ENCODE measurements around a stretch of chr4.

DNA sequence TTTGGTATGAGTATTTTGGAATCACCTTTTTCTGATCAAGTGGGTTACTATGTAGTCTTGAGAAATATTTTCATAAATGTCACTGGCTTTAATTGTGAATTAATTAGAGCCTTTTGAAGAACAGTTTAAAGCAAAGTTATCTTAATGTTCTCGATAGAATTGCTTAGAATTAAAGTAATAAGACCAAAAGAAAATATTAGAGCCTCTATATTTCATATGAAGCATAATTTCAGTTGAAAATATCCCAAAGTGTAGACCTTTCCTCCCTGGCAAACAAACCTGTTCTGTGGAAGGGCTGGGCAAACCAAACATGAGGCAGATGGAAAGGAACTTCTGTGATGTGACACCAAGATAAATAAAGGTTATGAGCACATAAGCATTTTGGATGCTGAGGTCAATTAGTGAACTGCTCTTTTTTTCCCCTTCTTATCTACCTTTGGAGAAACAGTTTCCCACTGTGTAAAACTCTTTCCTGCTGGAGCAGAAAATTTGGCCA is 109.7 kb upstream of the STIM2 start:
- PRO-cap = no peak

GRCh38 chr4:26780492-26781112 is 80.0 kb upstream of the STIM2 start:
- PRO-cap = no peak

DNA sequence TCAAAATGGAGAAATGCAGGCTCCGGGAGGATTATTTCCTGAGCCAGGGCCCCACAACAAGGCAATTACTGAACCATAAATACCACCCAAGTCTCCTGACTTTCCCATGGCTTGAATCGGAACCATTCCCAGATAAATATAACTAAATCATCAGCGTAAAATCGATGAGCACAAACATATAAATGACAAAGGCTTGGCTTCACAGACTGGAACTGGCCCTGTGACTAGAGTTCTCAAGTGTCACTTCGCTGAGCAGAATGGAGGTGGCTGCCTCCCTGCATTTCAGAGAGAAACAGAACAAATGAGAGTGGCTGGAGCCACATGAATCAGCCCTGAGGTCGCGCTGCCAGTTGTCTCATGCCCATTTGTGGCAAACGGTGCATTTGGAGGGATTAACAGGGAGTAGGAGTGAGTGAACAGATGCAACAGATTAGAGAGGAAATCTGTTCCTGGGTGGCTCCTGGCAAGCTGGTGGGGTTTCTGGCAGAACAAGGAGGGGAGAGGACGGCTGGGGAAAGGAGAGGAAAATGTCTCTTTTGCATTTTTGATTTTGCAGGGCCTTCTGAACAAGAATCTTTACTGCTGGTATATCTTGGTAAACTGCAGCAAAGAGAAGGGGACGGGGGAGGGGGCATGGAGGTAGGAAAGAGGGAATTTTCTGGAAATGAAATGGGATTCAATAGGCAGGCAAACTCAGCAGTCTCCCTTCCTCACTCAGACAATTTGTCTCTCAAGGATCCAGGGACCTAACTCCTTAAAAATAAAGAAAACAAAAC is 57.2 kb upstream of the STIM2 start:
- PRO-cap = no peak

- PRO-cap = unidirectional peak, plus-strand start at chr4:27075880
Measured at GRCh38 chr4:27075609-27076129, 215.0 kb downstream of the STIM2 start.

DNA sequence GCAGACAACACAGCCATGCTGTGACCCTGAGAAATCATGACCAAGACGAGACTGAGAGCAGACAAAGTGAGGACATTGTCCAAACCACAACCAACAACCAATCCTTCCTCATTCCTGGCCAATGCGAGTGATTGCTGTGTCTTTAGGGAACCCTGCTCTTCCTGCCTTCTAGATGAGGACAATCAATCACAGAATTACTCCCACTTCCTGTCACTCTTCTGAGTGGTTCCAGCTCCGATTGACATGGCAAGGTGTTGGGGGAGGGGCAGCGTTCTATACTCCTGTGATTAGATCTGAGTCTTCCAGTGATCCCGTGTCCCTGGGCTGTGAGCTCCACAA is 227.8 kb downstream of the STIM2 start:
- PRO-cap = no peak

GRCh38 chr4:30718034-30718539 is 2.1 kb upstream of the PCDH7 start:
- PRO-cap = no peak

DNA sequence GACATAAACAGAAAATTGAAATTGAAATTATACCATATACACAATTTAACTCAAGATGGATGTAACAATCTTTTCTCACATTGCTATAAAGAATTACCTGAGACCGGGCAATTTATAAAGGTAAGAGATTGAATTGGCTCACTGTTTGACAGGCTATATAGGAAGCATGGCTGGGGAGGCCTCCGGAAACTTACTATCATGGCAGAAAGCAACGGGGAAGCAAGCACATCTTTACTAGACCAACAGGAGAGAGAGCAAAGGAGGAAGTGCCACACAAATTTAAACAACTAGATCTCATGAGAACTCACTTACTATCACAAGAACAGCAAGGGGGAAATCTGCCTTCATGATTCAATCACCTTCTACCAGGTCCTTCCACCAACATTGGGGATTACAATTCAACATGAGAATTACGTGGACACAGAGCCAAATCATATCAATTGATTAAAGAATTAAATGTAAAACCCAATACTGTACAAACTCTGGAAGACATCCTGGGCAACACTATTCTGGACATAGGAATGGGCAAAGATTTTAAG is 497.9 kb downstream of the ARAP2 start:
- PRO-cap = unidirectional peak, minus-strand start at position 278 of the sequence

DNA sequence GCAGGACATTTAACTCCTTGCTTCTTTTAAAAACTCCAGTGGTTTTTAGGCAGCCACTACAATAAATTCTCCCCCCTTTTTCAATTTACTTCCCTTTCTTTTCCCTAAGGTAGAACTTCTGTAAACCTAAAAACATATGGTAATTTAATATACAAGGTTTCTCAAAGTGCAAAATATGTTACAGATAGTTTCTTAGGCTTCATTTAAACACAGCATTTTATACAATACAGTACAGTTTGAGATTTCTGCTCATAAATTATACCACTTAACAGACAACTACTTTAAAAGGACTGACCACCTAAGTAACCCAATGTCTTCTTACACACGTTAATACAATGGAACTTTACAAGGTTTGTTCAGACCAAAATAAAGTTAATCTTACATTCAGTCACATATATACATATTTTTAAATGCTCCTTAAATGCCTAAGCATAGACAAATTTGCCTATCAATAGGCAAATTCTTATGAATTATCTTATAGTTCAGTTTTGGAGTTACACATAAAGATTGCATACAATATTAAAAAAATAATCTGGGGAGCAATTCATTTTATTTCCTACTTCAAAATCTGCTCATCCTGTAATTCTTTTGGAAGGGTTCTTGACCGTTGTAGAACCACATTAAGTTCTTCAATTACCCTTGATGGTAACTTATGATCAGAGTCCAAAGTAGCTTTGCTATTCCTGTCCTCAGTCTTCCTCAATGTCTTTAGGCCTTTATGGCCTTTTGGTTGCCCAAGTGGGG is 176.8 kb downstream of the ARAP2 start:
- PRO-cap = no peak

GRCh38 chr4:37839497-37839974 is 13.1 kb downstream of the PGM2 start:
- PRO-cap = no peak

GRCh38 chr4:37976388-37976889 is 16.2 kb downstream of the PTTG2 start:
- PRO-cap = no peak

GRCh38 chr4:38081123-38081730 is 121.0 kb downstream of the PTTG2 start:
- PRO-cap = no peak

GRCh38 chr4:38132886-38133580 is 172.8 kb downstream of the PTTG2 start:
- PRO-cap = no peak

DNA sequence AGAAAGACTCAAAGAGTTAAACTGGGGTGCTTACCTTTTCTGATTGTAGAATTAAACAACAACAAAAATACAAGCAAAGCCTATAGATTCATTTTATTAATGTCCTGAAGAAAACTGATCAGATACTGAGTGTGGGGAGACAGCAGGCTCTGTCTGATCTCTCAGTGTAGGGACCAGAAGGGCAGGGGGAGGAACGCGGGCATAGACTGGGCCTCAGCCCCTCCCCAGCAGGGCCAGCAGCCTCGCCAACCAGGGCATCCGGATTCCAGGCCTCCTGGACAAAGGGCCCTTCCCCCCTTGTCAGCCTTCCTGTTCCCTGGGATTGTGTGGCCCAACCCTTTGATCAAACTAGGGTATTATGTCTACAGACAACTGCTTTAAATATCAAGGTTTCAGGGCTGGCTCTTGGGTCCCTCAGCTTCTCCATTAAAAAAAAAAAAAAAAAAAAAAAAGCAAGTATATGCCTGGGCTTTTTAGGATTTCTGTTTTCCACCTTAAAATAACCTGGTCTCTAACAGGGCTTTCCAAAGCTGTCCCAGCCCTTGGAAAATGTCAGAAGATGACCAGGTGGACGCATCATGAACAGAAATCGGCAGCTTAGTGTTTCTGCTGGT is 239.4 kb upstream of the KLF3 start:
- PRO-cap = no peak

DNA sequence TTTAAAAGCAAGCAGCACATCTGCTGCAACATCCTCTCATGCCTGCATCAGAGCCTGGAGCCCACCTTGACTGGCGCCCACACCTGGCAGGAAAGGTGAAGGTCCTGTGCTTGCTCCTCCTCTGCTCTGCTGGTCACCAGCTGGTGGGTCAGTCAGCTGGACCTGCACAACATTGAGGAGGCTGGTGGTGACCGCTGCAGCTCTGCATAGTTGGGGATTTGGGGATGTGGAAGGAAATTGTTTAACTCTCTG is 214.2 kb upstream of the KLF3 start:
- PRO-cap = no peak

GRCh38 chr4:38605795-38606449 is 58.1 kb upstream of the KLF3 start:
- PRO-cap = unidirectional peak, plus-strand start at chr4:38606208

DNA sequence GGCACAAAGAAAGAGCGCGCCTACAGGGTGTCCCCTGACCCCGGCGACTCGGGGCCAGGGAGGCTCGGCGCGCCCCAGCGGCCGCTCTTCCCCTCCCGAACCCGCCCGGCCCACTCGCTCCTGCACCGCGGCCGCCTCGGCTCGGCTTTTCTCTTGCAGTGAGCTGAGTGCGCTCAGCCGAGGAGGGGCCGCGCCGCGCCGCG is 759 bp upstream of the KLF3 start:
- PRO-cap = bidirectional peak, plus-strand start at position 158 of the sequence, minus-strand start at position 155 of the sequence

GRCh38 chr4:38666742-38668098 is 3.2 kb downstream of the KLF3 start:
- PRO-cap = bidirectional peak, plus-strand start at chr4:38667363, minus-strand start at chr4:38667227

DNA sequence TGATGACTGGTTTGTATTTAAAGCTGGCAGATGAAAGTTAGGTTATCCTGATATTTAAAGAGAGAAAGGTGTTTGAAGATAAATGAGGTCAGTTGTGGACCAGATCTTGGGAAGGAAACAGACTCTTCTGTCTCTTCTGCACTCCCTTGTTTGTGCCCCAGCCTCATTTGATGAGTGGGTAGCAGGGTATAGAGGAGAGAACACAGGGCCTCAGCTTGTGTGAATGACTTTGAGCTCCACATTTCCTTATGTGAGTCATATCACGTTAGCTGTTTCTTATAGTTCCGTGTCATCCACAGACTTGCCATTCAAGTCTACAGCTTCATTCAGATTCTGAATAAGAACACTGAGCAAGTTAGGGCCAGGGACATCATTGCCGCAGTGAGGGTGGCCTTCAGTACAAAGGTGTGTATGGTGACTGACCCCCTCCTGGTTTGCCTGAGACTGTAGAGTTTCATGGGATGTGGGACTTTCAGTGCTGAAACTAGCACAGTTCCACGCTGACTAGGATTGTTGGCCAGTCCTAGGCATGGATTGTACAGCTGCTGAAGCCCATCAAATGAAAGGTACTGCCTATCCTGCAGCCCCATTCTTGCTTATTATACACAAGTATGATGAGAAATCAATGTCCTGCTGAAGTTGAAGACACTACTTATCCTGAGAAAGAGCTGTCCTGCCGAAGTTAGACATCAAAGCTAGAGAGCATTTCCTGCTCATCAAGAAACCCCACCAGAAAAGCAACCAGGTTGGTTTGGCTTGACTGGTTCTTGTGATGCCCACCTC is 23.6 kb downstream of the KLF3 start:
- PRO-cap = no peak

- PRO-cap = no peak
Measured at GRCh38 chr4:38697080-38698328, 33.5 kb downstream of the KLF3 start.

DNA sequence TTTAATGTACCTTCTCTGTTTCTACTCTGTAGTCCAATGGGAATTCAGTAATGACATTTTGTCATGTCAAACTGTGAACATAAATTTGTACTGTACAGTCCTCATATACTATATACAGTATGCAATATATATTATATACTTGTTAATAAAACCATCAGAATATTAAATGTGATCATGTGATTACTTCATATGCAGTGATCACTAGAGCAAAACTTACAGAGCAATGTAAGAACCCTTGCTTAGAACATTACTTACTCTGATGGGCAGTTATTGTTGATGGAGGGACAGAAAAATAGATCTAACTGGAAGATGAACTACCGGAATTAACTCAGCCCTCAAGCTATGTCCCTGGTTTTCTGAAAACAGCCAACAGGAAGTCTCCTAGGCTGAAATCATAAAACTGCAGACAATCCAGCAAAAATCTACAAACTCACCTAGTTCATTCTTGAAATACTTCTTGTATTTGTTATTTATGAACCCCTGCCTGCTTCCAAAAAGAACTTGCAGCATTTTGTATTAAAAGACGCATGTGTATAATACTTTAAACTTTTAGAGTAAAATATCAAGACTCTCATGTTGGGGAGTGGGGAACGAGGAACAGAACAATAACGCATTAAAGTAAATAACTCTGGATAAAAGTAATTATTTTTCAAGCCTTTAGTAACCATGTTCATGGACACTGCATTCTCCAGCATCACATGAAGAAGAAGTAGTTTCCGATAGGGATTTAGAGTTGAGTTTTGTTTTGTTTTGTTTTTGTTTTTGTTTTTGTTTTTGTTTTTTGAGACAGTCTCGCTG is 37.1 kb downstream of the KLF3 start:
- PRO-cap = no peak

Measured in bronchus (tissue), 1 donor.